Heart right ventricle (tissue), 2 donors: ENCODE measurements around a stretch of chr20.

GRCh38 chr20:137548-138068 is 4.8 kb upstream of the DEFB126 start:
- PRO-cap, 2 experiments = no peak in any of the 2 experiments

GRCh38 chr20:266651-267483 is 9.3 kb downstream of the DEFB132 start:
- PRO-cap, 2 experiments = peak in 1 of 2 experiments; most common minus-strand start chr20:267015 (in 1)

- PRO-cap, 2 experiments = peak in 2 of 2 experiments; most common plus-strand start chr20:298370 (in 2); most common minus-strand start chr20:298273 (in 1)
Observed at GRCh38 chr20:298030-298861, 876 bp downstream of the ZCCHC3 start.

DNA sequence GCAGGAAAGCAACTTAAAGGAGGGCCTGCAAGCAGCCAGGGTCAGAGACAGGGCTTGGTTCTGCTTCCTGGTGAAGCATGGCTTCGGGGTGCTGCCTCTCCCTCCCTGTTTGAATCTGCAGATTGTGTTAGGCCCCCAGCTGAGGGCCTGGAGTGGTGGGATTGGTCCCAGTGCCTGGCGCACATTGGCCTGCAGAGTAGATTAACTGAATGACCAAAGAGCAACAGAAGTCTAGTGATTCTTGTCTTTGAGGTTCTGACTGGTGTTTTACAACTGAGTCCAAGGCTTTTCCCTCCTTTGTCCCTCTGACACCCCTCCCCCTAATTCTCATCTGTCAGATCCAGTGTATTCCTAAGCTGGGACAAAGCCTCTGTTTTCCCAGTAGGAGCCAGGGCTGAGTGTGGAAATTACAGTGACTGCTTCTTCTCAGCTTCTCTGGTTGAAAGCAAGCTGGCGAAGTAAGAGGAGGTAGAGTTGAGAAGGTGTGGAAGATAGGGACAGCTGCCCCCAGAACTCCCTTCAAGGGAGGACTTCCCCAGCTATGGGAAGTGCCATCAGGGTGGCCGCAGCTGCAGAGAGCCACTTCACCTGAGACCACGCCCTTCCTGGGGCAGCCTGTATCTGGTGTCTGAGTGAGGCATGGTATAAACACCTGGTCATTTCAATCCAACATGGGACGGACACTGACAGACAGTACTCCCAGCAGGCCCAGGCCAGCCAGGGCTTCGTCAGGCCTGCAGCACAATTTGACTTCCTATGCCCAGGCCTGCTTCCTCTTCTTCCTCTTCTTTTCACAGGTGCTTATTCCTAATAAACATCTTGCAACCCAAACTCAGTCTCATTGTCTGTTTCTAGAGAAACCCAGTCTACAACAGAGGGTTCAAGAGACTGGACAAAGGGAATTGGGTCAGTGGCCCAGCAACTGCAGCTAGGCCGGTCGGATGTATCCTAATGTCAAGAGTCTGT is 4.3 kb downstream of the SOX12 start:
- PRO-cap, 2 experiments = no peak in any of the 2 experiments

DNA sequence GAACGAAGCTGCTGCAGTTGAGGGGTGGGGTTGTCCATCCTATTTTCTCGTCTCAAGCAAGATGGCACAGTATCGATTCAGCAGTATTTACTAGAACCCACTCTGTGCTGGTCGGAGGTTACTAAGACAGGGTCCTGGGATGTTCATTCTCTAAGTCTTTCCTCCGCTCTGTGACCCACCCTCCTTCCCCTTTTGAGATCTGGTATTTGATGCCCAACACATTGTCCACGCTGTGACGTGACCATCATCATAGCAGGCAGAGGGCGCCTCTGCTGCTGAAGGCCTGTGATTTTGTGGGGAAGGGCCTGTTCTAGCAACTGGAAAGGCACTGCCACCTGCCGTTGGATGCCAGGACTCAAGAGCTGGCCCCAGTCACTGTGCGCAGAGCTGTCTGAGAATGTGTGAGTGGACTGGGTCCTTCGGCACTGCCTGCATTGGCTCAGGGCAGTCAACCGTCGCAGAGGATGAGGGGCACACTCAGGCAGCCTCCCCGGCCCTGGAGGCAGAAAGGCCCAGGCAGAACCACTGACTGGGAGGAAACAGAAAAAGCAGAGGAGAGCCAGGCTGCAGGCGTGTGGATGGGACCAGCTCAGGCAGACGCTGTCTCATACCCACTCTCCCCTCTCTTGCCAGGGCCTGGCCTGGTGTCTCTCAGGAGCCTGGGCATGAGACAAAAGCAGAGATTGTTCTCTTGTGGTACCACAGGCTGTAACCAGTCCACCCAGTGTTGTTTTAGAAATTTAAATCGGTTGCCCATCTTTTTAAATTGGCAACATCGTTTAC is 23.4 kb downstream of the RBCK1 start:
- PRO-cap, 2 experiments = no peak in any of the 2 experiments

DNA sequence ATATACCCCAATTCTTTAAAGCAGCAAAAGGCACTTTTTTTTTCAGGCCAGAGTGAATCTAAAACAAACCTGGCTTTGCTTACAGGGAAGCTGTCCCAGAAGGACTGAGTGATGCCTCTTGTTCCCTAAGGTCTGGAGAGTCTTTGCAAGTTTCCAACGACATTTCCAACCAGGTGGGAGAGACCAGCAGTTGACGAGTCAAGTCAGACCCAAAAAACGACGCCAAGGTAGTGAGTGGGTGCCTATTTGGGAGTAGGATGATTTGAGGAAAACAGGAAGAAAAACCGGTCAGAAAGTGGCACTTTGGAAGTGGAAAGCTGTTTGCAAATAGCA is 25.0 kb downstream of the TBC1D20 start:
- PRO-cap, 2 experiments = no peak in any of the 2 experiments

GRCh38 chr20:544029-544424 is 437 bp upstream of the CSNK2A1 start:
- PRO-cap, 2 experiments = peak in 1 of 2 experiments; most common plus-strand start chr20:544165 (in 1)

- PRO-cap, 2 experiments = peak in 2 of 2 experiments; most common plus-strand start chr20:571950 (in 1); most common minus-strand start chr20:571743 (in 1)
Observed at GRCh38 chr20:571518-572399, 28.2 kb upstream of the CSNK2A1 start.

- PRO-cap, 2 experiments = peak in 2 of 2 experiments; most common minus-strand start chr20:588674 (in 2)
Observed at GRCh38 chr20:588574-588873, 21.6 kb downstream of the TCF15 start.

- PRO-cap, 2 experiments = no peak in any of the 2 experiments
Observed at GRCh38 chr20:652302-652813, 642 bp downstream of the SRXN1 start.

- PRO-cap, 2 experiments = peak in 2 of 2 experiments; most common plus-strand start chr20:844639 (in 2)
Observed at GRCh38 chr20:844198-845312, 11.0 kb downstream of the FAM110A start.

- PRO-cap, 2 experiments = no peak in any of the 2 experiments
Observed at GRCh38 chr20:1385666-1386515, 7.0 kb downstream of the FKBP1A start.

DNA sequence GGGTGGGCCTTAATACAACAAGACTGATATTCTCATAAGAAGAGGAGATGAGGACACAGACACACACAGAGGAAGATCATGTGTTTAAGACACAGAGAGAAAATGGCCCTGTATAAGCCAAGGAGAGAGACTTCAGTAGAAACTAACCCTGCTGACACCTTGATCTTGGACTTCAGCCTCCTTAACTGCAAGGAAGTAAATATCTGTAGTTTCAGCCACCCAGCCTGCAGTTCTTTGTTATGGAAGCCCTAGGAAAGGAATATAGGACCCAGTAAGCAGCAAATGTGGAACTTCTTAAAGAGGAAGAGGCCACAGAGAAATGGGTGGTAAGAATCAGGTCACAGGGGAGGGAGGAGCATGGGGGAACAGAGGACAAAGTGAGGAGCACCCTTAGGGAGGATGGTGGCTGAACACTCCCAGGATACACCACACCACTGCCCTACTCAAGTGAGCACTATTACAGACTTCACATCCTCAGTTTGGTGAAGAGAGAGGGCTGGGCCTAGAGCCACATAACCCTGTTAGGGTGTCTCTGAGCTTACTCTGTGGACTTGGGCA is 735 bp downstream of the SIRPB1 start:
- PRO-cap, 2 experiments = no peak in any of the 2 experiments

GRCh38 chr20:1654987-1655430 is 2.6 kb downstream of the SIRPG start:
- PRO-cap, 2 experiments = no peak in any of the 2 experiments

- PRO-cap, 2 experiments = no peak in any of the 2 experiments
Observed at GRCh38 chr20:1672242-1672885, 14.8 kb upstream of the SIRPG start.

DNA sequence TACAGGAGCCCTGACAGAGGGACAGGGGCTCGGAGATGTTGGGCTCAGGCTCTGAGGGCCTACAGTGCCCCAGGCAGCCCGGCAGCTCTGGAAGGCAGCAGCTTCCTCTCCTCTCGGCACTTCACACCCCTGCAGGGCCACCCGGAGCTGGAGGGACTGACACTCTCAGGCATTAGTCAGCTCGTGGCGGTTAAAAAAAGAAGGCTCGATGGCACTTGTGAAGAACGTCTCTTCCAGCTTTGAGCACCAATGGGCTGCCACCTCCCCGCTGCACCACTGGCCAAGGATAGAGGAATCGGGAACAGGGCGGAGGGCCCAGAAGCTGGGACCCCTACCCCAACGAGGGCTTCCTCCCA is 62.5 kb upstream of the SIRPA start:
- PRO-cap, 2 experiments = peak in 1 of 2 experiments; most common minus-strand start position 131 of the sequence (in 1)

DNA sequence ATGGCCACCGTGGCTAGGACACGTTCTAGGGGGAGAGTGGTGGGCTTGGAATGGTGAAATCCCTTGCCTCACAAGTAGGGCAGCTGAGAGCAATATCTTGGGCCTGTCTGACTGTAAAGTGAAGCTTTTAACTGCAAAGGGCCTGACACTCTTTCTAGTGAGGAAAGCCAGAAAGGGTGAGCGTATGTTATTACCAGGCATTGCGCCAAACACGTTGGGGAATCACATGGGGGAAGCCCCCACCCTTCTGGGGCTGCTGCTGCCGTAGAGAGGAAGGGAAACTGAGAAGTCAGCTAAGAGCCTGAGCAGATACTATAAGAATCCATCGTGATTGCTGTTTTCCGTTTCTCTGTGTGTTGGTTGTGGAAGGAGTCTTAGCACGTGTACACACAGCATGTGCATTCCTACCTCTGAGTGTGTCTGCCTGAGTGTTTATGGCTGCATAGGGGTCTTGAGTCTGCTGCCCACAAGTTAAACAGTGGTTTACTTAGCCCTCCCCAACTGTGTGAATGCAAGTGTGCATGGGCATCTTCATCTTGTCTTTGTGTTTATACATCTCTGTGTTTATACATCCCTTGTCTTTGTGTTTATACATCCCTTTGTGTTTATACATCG is 50.4 kb upstream of the SIRPA start:
- PRO-cap, 2 experiments = peak in 1 of 2 experiments; most common minus-strand start position 120 of the sequence (in 1)

GRCh38 chr20:1895459-1895621 is 133 bp downstream of the SIRPA start:
- PRO-cap, 2 experiments = no peak in any of the 2 experiments

GRCh38 chr20:1896160-1896683 is 1.0 kb downstream of the SIRPA start:
- PRO-cap, 2 experiments = no peak in any of the 2 experiments

DNA sequence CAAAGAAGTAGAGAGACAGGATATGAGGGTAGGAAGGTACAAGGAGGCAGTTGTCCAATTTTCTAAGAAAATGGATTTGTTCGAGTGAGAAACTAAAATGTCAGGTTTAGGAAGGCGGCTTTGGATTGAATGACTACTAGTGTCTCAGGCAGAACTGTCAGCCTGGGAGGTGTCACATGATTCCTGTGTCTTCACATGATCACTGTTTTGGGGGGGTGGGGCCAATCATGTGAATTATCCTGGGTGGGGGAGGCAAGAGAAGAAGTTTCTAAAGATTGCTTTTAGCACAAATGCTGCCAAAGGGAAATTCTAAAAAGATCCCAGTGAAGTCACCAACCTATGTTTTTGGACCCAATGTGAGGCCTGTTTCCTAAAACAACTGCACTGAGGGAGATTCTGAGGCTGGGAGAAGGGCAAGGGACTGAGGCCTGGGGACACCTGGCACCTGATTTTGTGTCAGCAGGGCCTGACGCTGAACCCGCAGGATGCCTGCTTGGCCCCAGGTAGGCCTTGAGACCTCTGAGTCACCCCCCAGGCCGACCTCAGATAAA is 2.4 kb downstream of the SIRPA start:
- PRO-cap, 2 experiments = no peak in any of the 2 experiments